Bronchus fibroblast of lung (primary cell): ENCODE results near the genes YARS1 and FNDC5.

DNA sequence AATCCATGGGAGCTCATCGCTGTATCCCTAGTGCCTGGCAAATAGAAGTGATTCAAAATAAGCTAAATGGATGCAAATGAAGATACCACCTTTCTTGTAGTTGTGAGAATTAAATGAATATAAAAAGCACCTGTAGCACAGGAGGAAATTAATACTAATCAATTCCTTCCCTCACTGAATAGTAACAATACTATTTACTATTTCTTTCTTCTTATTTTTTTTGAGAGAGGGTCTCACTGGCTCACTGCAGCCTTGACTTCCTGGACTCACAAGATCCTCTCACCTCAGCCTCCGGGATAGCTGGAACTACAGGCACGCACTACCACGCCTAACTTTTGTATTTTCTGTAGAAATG lies 2.6 kb downstream of the PTP4A2 start:
- RAMPAGE, long total RNA = no peak

GRCh38 chr1:32227439-32228252 lies 5.4 kb downstream of the EIF3I start:
- RAMPAGE, long total RNA = no peak

- RAMPAGE, long total RNA = no peak
Measured at GRCh38 chr1:32231758-32233152, 10.0 kb downstream of the EIF3I start.

- RAMPAGE, long total RNA = no peak
Measured at GRCh38 chr1:32263769-32264216, 12.7 kb downstream of the LCK start.

GRCh38 chr1:32371693-32372517 lies 9.6 kb downstream of the TSSK3 start:
- RAMPAGE, long total RNA = no peak

GRCh38 chr1:32390942-32391583 lies 3.2 kb downstream of the BSDC1 start:
- RAMPAGE, long total RNA = no peak

DNA sequence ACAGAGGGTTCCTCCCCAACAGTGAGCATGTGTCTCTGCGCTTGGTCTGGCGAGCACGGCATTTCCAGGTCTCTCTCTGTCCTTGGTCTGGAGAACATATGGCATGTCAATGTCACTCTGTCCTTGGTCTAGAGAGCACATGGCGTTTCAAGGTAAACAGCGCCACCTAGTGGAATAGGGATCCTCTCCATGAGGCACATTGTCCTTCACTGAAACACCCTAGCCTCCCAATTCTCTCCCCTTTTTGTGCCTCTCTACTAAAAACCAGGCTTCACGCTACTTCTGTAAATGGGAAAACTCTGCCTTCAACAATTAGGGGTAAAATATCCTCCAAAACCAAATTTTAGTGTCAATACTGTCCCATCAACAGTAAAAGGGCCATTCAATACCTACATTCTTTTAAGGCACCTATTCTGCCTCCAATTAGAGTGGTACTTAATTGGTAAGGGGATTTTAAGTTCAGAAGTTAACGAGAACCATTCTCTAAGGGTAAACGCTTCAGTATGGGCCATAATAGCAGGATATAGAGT lies 19.8 kb upstream of the BSDC1 start:
- RAMPAGE, long total RNA = no peak

DNA sequence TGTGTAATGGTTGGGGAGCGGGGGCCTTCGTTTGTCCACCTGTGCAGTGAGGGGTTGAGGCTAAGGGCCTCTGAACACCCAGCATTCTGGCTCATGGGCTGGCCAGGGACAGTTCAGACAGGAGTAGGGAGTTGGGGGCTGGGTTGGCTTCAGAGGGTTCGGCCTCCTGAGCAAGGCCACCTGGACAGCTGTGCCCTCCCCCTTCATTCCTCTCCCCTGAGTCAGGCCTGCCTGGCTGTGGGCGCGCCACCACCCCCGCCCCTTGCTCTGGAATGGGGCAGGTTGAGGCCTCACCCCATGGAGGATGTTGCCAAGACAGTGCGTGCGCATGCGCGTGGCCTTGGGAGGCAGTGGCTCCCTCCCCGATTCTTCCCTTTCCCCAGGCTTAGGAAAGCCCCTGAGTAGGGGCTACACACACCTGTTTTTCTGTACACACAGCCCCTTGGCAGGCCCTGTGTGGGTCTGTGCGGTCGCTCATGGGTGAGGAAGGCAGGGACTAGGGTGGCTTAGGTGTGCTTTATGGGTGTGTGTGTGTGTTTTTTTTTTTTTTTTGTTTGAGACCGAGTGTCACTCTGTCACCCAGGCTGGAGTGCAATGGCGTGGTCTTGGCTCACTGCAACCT lies 18.5 kb downstream of the KIAA1522 start:
- RAMPAGE, long total RNA = no peak

- RAMPAGE, long total RNA = no peak
Measured at GRCh38 chr1:32774480-32775158, 33.0 kb downstream of the KIAA1522 start.

DNA sequence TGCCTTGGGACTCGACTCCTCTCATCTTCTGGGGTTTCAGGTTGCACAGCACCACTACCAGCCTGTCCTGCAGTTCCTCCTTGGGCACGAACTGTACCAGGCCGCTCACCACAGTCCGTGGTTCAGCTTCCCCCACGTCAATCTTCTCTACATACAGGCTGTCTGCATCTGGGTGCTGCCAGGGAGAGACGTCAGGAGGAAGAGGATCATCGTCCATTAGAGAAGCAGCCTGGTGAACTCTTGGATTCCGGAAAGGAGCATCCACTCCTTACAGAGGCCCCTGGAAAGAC lies 37.1 kb downstream of the YARS1 start:
- RAMPAGE, long total RNA = no peak

DNA sequence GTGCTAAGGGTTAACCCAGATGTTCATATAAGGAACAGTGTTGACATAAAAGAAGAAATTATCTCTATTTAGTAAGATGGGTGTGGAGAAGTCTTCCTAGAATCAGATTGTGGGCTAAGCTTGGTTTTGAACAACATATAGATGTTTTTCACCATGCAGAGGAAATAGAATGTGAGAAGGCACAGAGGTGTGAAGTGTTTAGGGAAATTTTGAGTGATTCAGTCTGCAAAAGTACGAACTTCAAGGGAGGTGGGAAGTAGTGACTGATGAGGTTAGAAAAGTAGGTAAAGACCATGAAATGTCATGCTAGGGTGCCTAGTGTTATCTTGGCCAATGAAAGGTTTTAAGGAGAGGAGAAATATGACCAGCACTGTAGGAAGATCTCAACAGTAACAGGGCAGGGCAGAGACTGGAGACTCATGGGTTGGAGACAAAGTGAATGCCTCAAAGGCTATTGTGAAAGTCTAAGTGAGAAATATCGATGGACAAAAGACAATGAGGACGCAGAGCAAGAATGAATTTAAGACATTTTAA lies 18.1 kb downstream of the YARS1 start:
- RAMPAGE, long total RNA = no peak

GRCh38 chr1:32816335-32817445 lies at the start of gene YARS1:
Gene YARS1, minus strand, starts transcription at chr1:32817358.
- RAMPAGE, long total RNA = start-site peak on the minus strand at chr1:32817268-32817380, 4,171 and 1,786 reads in 2 replicates

- RAMPAGE, long total RNA = no peak
Measured at GRCh38 chr1:32870505-32871371, at the start of gene FNDC5. Gene FNDC5, minus strand, starts transcription at chr1:32870912.

DNA sequence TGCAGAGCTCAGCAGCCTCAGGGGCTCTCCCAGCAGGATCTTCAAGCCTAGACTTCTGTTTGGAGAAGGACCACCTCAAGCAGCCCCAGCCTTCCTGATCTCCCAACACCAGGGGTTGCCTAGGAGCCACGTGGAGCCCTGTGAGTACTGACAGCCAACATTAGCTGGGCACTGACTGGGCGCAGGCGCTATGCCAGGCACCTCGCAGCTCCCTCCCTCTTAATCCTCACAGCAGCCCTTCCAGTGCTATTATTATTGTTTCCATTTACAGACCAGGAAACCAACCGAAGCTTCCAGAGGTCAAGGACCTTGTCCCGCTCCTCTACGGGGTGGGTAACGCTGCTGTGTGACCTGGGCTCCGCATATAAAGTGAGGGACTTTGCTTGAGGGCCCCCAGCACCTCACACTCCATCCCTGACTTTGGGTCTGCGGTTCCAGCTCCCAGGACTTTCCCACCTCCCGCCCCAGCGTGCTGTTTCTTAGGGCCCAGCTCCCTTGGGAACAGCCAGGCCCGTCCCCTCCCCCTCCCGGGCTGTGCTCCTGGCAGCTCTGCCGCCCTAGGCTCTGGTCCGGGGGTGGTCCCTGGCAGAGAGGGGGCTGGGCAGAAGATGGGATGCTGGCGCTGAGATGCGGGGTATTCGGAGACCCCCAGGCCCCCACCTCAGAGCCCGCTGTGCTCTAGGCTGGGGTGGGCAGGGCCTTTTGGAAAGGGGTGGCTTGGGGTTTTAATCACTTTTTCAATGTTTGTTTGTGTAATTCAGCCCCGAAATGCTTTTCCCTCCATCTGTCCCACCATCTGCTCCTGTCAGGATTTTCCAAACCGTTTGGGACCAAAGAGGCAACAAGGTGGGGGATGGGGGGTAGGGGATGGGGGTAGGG lies 4.2 kb upstream of the HPCA start:
- RAMPAGE, long total RNA = no peak

GRCh38 chr1:32912648-32913151 lies 11.5 kb upstream of the TMEM54 start:
- RAMPAGE, long total RNA = no peak

DNA sequence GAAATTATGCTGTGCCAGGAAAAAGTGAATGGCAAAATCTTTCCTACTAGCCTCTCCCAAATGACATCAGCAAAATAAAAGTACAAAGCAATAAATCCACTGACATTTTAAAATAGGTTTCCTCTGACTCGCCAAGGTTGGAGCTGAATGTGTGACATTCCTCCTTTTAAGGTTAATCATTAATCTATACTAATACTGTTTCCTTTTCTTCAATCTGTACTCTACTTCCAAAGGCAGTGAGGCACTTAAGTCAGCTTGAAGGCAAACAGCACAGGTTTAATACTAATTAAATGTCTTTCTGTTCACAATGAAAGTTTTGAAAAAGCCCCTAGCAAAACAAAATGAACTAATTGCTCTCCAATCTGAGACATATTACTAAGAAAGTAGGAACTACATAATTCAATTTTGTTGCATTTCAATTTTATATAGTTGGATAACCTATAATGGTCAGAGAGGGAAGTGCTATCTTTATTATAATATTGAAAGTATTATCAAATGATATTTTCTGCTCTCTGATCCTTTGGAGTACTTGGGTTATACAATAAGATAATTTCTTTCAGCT lies 15.6 kb downstream of the RNF19B start:
- RAMPAGE, long total RNA = no peak

- RAMPAGE, long total RNA = no peak
Measured at GRCh38 chr1:33000651-33001123, 36.0 kb downstream of the AK2 start.

DNA sequence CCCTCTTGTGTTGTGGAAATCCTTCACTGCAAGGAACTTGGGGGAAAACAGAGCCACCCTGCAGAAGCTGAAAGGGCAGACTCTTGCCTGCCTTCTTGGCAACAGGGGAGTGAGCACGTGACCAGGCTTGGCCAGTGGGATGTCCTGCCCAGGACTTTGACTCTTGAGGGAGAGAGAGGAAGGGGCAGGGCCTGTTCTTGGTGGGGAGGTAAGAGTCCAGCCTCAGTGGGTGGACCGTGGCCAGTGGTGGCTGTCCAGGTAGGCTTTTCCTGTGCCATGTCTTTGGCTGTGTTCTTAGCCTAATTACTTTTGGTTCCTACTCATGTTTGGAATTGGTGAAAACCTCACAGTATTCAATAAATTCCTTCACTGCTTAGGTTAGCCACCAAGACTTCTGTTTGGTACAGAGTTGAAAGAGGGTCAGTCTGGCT lies 8.6 kb upstream of the AK2 start:
- RAMPAGE, long total RNA = no peak

GRCh38 chr1:33146483-33147234 lies 35.2 kb downstream of the TRIM62 start:
- RAMPAGE, long total RNA = no peak

DNA sequence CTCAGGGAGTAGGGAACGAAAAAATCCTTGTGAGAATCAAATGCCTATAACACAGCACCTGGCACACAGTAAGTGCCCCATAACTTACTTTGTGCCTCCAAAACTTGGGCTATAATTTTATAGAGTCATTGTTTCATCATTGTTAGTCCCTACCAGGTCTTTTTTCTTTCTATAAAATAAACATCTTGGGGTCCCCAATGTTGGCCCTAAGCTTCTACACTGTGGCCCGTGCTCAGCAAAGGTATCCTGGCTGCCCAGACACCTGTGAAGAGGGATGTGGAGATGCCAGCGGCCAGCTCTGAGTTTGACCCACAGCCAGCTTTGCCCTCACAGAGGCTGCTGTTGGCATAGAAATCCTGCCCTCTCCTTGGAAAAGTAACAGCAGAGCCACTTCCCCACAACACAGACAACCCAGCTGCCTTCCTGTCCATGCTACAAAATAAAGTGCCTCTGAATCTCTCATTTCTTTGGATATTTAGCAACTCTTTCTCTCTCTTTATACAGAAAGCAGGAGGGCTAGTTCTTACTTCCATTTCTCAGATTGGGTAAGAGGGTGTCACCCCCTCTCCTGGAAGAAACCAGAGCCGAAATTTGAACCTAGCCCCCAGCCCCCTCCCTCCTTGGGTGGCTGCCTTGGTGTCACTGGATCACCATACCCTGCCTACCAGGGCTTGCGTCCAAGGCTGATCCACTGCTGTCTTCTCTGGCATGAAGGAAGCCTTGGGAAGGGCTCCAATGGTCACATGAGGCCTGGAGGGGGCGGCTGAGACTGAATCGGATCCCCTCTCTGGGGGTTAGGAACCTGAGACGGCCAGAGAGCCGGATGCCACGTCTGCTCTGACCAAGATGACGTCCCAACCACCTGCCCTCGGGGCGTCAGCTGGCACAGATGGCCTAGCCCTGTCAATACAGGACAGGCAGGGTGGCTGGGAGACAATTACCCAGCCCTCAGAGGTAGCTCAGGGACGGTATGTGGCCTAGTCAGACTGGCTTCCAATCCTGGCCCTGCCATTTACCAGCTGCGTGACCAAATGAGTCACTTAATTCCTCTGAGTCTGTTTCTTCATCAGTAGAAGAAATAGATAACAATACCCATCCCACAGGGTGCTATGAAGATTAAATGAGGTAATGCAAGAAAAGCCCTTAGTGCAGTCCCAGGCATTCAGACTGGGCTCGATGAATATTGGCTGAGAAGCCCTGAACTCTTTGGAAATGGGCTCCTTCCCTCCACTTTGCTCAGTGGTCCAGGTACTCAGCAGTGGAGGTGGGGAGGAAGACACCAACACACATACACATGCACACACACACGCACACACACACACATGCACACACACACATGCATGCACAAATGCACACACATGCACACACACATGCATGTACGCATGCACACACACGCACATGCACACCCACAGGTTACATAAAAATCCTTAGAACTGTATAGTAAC lies 5.6 kb downstream of the TRIM62 start:
- RAMPAGE, long total RNA = no peak